ENCODE measurements around the gene MYL1.

- PRO-cap, 2 experiments, result no peak in any of the 2 experiments
Measured at GRCh38 chr2:205615271-205616069, 66.8 kb upstream of the NRP2 start.

- PRO-cap, 2 experiments, result peak in 2 of 2 experiments; most common plus-strand start chr2:206086882 (in 1); most common minus-strand start chr2:206086829 (in 2)
Measured at GRCh38 chr2:206086654-206086991, 649 bp upstream of the INO80D start.

- PRO-cap, 2 experiments, result no peak in any of the 2 experiments
Measured at GRCh38 chr2:206147331-206147980, 11.8 kb downstream of the NDUFS1 start.

DNA sequence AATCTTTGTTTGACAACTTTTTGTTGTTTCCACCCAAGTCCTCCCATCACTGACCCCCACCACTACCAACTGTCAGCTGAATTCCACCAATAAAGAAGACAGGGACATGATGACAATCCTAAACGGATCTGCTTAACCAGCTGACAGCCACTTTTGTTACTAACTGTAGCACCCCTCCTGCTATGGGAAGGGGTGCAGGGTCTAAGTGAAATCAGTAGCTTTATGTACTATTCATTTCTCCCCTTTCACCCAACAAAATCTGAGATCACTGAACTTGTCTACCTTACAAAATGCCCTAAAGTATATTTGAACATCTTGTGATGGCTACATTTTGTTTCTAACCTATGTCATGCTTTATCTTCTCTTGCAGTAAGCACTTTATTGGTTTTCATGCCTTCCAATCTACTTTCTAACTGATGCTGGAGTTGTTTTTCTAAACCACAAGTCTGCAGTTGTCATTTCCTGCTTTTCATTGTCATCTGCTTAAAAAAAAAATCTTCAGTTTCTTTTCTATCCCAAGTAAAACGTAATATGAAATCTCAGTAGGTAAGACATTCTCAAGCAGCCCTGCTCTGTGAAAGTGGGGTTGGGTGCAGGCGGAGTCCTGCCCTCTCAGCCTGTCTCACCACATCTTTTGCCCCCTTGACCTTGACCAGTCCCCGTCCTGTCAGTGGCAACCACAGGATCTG lies 80.2 kb upstream of the CPO start:
- PRO-cap, 2 experiments, result no peak in any of the 2 experiments

- PRO-cap, 2 experiments, result no peak in any of the 2 experiments
Measured at GRCh38 chr2:207071729-207072317, 93.9 kb downstream of the KLF7 start.

- PRO-cap, 2 experiments, result no peak in any of the 2 experiments
Measured at GRCh38 chr2:207256647-207257300, 91.0 kb upstream of the KLF7 start.

DNA sequence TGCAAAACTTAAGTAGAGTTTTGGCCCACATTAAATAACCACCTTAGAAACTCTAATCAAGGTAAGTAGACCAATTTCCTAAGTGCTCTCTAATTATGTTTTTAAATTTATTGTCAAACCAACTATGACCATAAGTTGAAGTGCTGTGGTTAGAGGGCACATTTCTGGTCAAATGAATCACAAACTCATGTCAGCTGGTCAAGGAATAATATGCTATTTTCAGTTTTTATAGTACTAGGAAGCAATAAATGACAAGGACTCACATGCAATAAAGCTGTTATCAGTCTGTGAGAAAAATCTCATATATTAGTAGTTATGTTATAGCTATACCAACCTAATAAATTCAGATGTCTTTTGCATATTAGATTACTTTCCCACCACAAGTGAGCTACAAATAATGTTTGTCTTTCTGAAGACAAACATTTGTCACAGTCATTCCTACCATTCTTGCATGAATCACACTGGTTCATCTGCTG lies 27.6 kb upstream of the CCNYL1 start:
- PRO-cap, 2 experiments, result no peak in any of the 2 experiments

DNA sequence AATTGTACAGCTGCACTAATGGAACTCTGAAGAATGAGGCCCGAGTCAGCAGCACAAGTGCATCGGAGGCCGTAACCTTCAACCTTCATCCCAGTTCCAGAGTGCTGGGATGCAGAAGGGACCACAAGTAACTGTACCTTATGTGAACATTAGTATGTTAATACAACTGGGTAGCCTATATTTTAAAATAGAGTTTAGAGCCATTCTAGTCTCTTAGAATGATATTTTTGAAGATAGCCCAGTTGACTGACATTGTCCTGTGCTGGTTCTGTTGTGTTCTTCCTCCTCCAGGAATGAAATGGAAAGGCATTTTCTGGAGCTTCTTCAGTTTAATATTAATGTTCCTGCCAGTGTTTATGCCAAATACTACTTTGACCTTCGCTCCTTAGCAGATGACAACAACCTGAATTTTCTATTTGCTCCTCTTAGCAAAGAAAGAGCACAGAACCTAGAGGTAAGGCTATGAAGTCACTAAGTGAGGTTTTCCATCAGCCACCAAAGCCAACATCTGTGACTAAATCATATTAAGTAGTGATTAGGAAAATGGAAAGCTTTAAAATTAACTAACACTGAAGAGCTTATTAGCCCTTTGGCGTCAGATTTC lies 18.9 kb downstream of the FZD5 start:
- PRO-cap, 2 experiments, result no peak in any of the 2 experiments

- PRO-cap, 2 experiments, result no peak in any of the 2 experiments
Measured at GRCh38 chr2:207829845-207830297, 60.2 kb upstream of the FZD5 start.

DNA sequence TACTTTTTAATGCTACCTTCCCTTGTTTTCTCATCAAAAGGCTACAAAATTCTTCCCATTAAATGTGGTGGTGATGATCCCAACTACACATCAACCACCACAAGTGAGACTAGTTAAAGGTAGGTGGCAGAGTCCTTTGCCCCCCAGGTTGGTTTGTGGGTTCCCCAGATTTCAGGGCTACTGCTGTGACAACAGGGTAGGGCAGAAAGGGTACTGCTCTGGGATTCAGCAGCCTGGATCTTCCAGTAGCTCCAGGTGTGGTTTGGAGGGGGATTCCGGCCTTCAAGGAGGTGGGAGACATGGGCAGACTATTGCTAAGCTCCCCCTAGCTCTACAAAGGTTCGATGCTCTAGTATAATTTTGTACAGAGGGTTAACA lies 74.9 kb upstream of the FZD5 start:
- PRO-cap, 2 experiments, result no peak in any of the 2 experiments

DNA sequence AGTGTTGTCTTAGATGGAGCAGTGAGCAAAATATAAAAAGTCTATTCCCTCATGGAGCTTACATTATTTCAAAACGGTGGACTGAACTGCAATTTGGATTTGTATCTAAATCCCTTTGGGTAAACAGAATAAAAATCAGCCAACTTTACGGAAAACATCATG lies 76.0 kb upstream of the FZD5 start:
- PRO-cap, 2 experiments, result no peak in any of the 2 experiments

GRCh38 chr2:207847577-207848323 lies 78.0 kb upstream of the FZD5 start:
- PRO-cap, 2 experiments, result no peak in any of the 2 experiments

GRCh38 chr2:207896491-207896925 lies 126.8 kb upstream of the FZD5 start:
- PRO-cap, 2 experiments, result no peak in any of the 2 experiments

GRCh38 chr2:207974156-207974650 lies 51.1 kb downstream of the PLEKHM3 start:
- PRO-cap, 2 experiments, result no peak in any of the 2 experiments

DNA sequence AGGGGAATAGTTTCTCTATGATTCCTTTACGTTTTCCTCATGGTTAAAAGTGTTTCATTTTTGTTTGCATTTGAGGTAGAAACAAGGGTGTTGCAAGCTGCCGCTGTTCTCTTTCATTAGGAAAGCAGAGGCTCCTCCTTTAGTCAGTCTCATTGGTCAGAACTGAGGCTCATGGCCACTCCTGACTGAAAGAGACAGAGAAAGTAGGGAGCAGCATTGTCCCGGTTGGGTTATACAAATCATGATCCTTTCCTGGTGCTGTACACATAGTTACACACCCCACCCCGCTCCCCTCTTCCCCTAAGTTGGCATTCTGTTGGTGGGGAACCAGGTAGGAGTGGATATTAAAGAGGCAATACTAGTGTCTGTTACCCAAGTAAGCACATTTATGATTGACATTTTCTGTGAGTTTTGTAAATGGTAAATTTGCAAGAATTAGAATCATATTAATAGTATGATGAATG lies 59.8 kb upstream of the PTH2R start:
- PRO-cap, 2 experiments, result no peak in any of the 2 experiments

GRCh38 chr2:210141081-210141539 lies 30.1 kb downstream of the KANSL1L start:
- PRO-cap, 2 experiments, result no peak in any of the 2 experiments

DNA sequence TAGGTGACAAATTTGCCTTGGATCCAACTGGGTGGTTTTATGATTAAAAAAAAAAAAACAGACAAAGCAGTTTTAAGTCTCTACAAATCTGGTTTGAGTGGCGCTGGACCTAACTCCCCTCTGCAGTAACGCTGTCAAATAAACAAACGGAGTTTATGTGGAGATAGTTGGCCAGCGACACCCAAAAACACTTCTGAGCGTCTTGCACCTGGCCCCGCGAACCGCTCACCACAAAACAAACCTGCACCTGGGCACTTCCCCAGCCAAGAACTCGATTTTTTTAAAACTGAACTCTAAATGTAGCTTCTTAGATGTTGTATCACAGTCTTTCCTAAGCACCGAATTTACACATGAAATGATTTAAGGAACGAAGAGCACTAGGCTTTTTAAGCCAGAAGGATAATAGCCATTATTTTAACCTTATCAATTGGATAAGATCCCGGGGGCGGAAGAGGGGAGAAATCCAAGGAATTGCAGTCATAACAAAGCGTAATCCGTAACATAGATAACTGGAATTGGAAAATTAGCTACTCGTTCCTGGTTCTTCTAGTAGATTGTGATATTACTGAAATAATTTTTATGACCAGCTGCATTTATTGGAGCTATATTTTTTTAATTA lies 851 bp upstream of the KANSL1L start:
- PRO-cap, 2 experiments, result peak in 2 of 2 experiments; most common minus-strand start position 223 of the sequence (in 2)

DNA sequence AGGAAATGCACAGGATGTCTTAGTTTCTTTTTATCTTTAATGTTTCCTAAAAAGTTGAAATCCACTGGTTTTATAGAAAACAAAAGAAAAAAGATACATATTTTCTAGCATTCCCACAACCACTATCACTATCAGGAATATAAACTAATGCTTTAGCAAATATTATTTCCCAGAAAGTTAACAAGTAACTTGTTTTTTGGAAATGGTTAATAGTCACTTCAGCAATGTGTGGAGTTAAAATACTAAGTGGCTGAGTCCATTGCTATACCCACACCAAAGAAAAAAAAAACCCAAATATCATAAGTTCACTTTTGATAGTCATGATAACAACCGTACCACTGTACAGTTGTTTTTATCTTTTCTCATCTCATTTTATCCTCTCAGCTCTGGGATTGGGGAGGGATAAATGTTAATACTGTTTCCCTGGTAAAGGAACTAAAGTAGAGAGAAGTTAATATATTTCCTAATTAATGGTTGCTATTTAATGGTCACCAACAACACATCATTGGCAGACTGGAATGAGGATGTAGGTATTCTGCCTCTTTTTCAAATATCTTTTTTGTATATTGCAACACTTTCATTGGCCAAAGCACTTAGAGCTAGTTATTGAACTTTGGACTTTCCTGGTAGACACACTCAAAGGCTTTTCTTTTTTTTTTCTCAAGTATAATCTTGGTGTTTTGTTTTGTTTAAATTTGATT lies 18.3 kb upstream of the KANSL1L start:
- PRO-cap, 2 experiments, result no peak in any of the 2 experiments

DNA sequence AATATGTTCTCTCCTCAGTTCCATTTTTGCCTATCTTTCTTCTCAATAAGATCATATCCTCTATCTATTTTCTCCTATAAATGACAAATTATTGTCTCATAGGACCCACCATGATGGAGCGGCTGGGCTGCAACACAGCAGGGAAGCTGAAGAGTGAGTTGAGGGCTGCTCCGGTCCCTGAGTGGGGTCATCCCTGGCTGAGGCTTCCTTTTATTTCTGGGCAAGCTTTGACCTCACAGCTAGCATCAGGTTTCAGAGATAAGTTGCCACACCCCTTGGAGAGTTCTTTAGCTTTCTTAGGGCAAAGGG lies 11.6 kb downstream of the MYL1 start:
- PRO-cap, 2 experiments, result no peak in any of the 2 experiments

- PRO-cap, 2 experiments, result no peak in any of the 2 experiments
Measured at GRCh38 chr2:210314996-210315480, at the start of gene MYL1. TSS of gene MYL1 (minus strand) at chr2:210315174.

Data from Metastatic Liver Carcinoma in the Adrenal Gland (tissue), 2 donors.